Airway epithelial cell (primary cell): ENCODE results near the gene RAD18.

- RAMPAGE, long total RNA: no peak
These were observed 369.4 kb downstream of the CHL1 start for GRCh38 chr3:566026-566225.

DNA sequence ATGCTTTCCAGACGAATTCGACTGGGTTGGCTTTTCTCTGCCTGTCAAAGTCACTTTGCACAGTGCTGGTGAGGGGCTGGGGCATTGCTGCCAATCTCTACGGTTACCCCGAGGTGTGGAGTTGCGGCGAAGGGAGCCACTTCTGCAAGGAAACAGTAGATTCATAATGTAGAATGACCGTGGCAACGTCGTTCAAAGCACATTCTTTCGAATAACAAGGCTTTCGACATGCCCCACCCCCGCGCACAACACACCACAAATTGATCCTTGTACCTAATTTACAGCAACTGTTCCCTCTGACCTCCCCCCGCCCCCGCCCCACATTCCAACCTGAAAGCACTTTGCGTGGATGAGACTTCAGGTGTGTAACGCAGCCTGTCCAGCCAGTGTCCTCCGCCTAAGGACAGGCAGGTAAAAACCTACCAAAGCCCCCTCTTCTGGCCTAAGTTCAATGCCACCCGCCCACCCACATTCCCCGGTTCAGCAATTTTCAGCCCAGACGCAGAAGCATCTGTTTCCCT is 789 bp upstream of the CNTN4 start:
- RAMPAGE, long total RNA: no peak

GRCh38 chr3:2847643-2848070 is 262.5 kb downstream of the IL5RA start:
- RAMPAGE, long total RNA: no peak

- RAMPAGE, long total RNA: no peak
These were observed 63.1 kb downstream of the SETMAR start for GRCh38 chr3:4366137-4366810.

DNA sequence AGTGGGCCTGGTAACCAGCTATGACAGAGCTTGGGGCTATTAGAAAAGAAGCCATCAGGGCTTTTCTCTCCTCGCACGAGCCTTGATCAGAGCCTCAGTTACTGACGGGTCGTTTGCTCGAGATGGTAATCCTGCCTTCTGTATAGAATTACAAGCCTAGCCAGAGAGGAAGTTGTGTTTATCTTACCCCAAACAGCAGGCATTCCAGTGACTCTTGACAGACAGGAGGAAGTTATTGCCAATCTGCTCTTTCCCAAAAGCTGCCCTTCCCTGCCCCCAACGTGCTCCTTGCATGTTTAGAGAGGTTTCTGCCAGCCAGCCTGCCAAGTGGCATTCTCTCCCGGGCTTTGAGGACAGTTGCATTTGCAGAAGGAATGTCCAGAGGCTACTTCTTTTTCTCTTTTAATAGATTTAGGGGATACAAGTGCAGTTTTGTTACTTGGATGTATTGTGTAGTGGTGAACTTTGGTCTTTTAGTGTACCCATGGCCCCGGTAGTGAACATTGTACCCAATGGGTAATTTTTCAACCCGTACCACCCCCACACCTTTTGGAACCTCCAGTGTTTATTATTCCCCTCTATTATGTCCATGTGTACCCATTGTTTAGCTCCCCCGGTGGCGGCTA is 40.7 kb downstream of the ITPR1 start:
- RAMPAGE, long total RNA: no peak

DNA sequence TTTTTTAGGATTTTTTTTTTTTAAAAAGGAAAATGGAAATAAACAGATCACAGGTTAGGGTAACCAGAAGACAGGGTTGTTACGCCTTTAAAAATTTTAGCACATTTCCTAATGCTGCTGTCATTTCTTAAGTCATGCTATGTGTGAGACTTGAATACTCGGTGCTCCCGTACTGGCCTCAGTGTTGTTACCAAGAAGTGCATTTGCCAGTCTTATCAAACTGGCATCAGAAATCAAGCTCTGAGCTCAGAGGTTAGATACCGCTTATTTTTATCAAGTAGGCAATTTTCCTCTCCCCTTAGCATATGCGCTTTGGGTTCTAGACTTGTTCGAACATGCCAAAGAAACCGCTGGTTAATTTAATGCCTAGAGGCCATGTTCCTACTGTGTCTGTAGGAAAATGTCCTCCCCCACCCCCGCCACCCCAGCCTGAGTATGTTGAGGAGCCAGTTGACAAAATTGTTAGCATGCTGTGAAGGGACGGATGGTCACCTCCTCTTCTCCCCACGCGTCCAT is 88.8 kb downstream of the ITPR1 start:
- RAMPAGE, long total RNA: no peak

DNA sequence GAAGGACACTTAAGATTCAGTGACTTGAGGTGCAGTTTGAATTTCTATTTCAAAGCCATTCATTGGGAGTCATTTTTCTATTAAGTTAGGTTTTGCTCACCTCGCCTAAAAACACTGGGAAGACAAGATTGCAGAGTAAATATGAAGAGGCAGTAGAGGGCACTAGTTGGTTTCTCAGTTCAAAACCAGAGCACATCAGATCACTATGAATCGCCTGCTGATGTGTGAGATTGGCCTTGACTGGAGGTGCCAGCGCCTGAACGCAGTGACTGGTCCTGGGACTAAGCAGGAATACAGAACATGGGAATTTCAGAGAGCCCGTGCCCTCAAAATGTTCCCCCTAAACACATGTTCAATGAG is 228.9 kb downstream of the ITPR1 start:
- RAMPAGE, long total RNA: no peak

GRCh38 chr3:4739306-4740061 is 239.8 kb upstream of the BHLHE40 start:
- RAMPAGE, long total RNA: no peak

- RAMPAGE, long total RNA: no peak
These were observed 212.3 kb upstream of the BHLHE40 start for GRCh38 chr3:4766906-4767363.

GRCh38 chr3:4831624-4831948 is 147.7 kb upstream of the BHLHE40 start:
- RAMPAGE, long total RNA: no peak

- RAMPAGE, long total RNA: no peak
These were observed 9.9 kb downstream of the EDEM1 start for GRCh38 chr3:5196947-5198273.

DNA sequence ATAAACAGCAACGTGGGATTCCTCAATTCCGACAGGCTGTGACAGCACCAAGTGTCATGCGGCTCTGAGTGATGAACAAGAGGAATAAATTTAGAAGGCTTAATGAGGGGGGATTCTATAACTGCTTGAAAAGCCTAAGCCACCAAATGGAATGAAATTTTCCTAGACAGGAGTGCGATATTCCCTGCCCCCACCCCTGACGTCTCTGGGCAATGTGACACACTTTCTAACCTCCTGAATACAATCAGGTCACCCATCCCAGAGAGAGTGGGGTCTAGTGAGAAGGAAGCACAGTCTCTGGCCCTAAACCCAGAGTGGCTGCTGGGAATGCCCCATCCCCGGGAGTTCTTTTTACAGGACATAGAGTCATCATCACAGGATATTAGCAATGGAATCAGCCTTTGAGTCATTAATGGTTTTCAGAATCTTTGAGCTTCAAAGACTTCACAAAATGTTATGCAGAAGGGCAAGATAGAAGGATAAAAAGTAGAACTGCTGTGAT is 114.3 kb downstream of the EDEM1 start:
- RAMPAGE, long total RNA: no peak

GRCh38 chr3:5428407-5429585 is 241.3 kb downstream of the EDEM1 start:
- RAMPAGE, long total RNA: no peak

DNA sequence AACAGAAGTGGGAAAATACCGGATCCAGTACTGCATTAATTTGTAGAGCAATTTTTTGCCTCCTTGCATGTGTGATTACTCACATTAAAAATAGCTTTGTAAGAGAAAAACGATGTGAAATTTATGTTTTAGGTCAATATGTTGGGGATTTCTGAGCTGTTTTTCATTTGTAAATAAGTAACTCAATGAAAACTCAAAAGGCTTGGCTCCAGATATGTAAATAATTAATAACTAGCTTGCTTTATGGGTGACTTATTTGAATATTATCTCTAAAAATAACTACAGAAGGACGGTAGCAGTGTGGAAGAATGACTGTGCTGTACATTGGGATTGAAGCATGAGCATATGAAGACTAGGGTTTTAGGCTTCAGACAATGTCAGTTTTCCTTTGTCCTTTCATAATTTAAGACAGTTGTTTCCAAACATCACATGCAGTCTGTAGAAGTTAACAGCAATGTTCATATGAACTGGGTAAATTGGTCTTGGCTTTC is 343.9 kb downstream of the GRM7 start:
- RAMPAGE, long total RNA: no peak

DNA sequence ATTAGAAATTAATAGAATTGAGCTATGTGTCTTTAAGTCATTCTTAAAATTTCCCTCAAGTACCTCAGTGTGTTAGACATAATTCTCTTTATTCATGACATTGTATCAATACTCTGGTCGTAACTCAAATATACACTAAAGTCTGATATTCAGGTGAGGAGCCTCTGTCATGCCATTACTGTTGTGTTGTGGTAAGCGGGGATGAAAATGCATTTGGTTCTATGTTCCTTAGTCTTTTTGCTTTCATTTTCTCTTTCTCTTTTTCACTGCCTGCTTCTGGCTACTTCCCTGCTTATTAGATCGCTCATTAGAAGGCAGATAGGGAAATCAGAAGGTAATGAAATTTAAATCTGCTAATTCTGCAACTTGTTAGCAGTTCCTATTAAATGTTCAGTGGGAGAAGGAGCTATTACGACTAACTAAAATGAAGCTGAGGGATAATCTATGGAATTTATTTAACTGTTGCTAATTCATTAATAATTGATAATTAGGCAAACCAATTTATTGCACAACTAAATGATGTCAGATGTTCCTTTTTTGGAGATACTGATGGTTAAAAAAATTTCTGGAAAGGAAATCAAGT is 345.1 kb downstream of the GRM7 start:
- RAMPAGE, long total RNA: no peak

GRCh38 chr3:7739703-7740109 is 761.9 kb upstream of the LMCD1 start:
- RAMPAGE, long total RNA: no peak

DNA sequence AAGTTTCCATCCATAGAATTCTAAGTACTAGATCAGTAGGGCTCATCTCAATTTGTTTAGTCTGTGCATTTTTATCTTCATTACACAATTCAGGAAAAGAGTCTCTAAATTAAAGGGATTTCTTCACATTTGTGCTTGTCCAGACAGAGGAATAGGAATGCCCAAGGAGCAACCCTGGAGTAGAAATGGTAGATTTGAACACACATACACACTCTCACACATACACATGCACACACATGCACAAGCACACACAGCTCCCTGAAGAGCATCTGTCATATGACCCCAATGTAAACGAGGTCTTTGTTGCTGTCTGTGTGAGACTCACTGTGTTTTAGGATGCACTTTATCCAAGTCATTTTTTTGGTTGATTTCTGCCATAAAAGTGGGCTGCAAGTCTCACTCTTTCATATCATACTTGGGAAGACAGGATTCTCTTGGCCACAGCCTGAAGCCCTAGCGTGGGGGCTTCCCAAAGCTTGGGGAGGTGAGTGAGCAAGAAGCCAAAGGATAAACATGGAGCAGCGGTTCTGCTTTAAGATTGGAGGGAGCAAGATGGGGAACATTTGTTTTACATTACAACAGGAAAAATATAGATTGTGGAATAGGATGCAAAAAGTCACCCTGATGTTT is 21.6 kb downstream of the LMCD1 start:
- RAMPAGE, long total RNA: no peak

DNA sequence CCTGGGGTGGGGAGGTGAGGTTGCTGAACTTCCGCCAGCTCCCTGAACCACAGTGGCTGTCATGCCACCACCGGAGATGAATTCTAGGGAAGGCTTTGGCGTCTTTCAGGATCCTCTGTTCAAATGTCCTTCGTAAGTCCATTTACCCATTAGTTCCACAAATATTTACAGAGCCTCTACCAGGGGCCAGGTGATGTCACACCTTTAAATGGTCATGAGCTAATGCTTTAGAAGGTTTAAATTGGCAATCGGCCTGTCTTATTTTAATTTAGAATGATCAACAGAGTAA is 23.6 kb upstream of the CAV3 start:
- RAMPAGE, long total RNA: no peak

- RAMPAGE, long total RNA: no peak
These were observed at the start of gene RAD18 for GRCh38 chr3:8962877-8963906. RAD18 (minus strand) TSS chr3:8963472.

- RAMPAGE, long total RNA: no peak
These were observed 11.4 kb downstream of the SETD5 start for GRCh38 chr3:9408849-9409185.